Thoracic aorta endothelial cell (primary cell): ENCODE data around the genes NMRAL1 and SEPTIN12.

- CAGE, long polyA plus RNA = no peak
These were observed at the start of gene NMRAL1 for GRCh38 chr16:4473969-4474856. Gene NMRAL1 (minus strand): TSS chr16:4474625.

- CAGE, long polyA plus RNA = no peak
These were observed 12.1 kb downstream of the HMOX2 start for GRCh38 chr16:4488136-4488880.

GRCh38 chr16:4515603-4516302, 22.8 kb downstream of the CDIP1 start:
- CAGE, long polyA plus RNA = no peak

GRCh38 chr16:4534180-4534898, 4.2 kb downstream of the CDIP1 start:
- CAGE, long polyA plus RNA = no peak

GRCh38 chr16:4615764-4616402, 1.2 kb upstream of the UBALD1 start:
- CAGE, long polyA plus RNA = no peak

GRCh38 chr16:4660297-4661051, 32.9 kb upstream of the NUDT16L1 start:
- CAGE, long polyA plus RNA = no peak

DNA sequence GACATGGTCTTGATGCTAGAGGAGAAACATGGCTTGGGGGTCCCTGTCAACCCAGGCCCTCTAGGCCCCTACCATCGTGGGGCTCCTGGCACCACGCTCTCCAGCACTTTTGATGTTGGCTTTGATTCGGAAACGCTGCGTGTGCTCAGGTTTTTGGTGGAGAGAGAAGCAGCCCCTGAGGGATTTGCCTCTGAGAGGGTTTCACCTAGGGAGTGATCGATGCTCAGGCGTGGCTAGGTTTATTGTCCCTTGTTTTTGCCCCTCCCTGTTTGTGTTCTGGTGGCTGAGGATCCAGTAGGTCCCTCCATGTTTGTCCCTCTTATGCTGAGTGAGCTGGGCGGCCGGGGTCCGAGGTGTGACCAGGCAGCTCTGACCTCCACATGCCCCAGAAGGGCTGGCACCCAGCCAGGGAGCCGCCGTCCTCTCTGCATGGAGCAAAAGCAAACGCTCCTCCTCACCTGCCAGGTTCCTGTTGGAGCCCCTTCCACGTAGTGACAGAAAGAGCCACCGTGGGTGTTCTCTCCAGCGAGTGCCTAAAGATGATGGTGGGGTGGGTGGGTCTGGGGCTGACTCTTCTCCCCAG, 14.3 kb upstream of the NUDT16L1 start:
- CAGE, long polyA plus RNA = no peak

- CAGE, long polyA plus RNA = no peak
These were observed 2.6 kb upstream of the NUDT16L1 start for GRCh38 chr16:4690576-4691396.

DNA sequence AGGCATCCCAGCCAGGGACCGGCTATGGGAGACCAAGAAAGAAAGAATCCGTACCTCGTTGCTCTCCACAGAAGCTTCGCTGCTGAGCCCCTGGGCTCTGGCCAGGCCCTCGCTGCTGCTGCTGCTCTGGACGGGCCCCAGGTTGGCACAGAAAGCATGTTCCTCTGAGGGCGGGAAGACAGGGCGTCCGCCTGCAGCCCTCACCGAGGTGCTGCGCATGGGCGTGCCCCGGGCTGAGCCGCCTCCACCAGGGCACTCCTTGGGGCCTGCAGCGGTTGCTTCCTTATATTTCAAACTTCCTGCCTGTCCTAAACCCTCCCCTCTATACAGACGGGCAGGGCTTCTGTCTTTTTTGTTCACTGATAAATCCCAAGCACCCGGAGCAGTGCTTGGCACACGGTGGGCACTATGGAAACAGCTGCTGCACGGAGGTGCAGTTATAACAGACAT, 8.0 kb downstream of the NUDT16L1 start:
- CAGE, long polyA plus RNA = no peak

GRCh38 chr16:4788016-4788687, at the start of gene SEPTIN12:
Gene SEPTIN12 (minus strand): TSS chr16:4788345.
- CAGE, long polyA plus RNA = no peak

DNA sequence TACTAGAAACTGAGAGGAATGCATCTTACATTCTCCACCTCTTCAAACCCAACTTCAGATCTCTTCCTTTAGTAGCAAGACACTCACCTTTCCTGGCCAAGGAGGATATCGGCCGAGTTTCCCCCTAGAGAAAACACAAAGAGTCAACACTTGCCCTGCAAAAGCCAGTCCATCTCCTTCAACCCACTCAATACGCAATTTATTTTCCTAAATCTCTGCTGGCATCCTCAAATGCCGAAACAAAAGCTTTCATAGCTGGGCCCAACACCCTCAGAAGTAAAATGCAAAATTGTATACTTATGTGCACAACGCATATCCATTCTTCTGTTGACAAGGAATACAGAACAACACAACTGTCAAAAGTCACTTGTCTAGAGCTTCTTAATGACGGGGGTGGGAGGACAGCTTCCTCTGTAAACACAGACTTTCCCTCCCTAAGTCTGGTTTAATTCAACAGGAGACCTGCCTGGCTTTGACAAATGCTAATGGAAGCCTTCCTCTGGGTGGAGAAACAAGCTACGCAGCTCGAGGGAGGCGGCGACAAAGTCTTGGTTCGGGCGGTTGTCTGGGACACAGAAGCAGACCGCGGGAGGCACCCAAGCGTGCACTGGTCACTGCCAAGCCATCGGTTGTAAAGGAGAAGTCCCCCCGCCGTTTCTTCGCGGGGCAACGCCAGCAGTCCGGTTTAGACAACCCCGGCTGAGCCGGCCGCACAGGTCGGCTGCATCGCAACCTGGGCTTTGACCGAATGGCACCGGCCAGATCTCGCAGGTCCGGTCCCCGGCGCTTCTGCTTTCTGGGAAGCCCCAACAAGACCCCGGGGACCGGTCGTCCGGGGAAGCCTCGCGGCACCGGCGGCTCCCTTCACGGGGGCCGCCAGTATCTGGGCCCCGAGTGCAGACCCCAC, 748 bp downstream of the GLYR1 start:
- CAGE, long polyA plus RNA = no peak

- CAGE, long polyA plus RNA = no peak
These were observed 35.1 kb downstream of the UBN1 start for GRCh38 chr16:4882333-4882763.

- CAGE, long polyA plus RNA = no peak
These were observed 39.6 kb downstream of the UBN1 start for GRCh38 chr16:4886878-4887359.

- CAGE, long polyA plus RNA = no peak
These were observed 43.0 kb downstream of the UBN1 start for GRCh38 chr16:4890076-4890917.

- CAGE, long polyA plus RNA = no peak
These were observed 26.3 kb downstream of the PPL start for GRCh38 chr16:4910713-4910986.

- CAGE, long polyA plus RNA = no peak
These were observed 7.7 kb upstream of the PPL start for GRCh38 chr16:4944511-4945225.

- CAGE, long polyA plus RNA = no peak
These were observed 30.8 kb downstream of the NAGPA start for GRCh38 chr16:5002926-5003298.

- CAGE, long polyA plus RNA = no peak
These were observed 612 bp downstream of the EEF2KMT start for GRCh38 chr16:5096927-5097438.

GRCh38 chr16:5098412-5098856, 839 bp upstream of the EEF2KMT start:
- CAGE, long polyA plus RNA = no peak

- CAGE, long polyA plus RNA = no peak
These were observed 464.5 kb downstream of the RBFOX1 start for GRCh38 chr16:6483093-6483936.